Thyroid gland (tissue), 7 donors: ENCODE data around the genes ADAP2, COPRS, PSMD11 and MYO1D.

GRCh38 chr17:30921464-30922186 lies at the start of gene ADAP2:
Gene ADAP2, plus strand, starts transcription at chr17:30921945.
- PRO-cap, 2 experiments: peak in 1 of 2 experiments; most common plus-strand start chr17:30921955 (in 1); most common minus-strand start chr17:30921771 (in 1)
- RAMPAGE, long total RNA, 5 experiments: start-site peak on the plus strand in 2 of 5 experiments, at chr17:30921943-30921982 at its widest, 12 to 32 reads per replicate

DNA sequence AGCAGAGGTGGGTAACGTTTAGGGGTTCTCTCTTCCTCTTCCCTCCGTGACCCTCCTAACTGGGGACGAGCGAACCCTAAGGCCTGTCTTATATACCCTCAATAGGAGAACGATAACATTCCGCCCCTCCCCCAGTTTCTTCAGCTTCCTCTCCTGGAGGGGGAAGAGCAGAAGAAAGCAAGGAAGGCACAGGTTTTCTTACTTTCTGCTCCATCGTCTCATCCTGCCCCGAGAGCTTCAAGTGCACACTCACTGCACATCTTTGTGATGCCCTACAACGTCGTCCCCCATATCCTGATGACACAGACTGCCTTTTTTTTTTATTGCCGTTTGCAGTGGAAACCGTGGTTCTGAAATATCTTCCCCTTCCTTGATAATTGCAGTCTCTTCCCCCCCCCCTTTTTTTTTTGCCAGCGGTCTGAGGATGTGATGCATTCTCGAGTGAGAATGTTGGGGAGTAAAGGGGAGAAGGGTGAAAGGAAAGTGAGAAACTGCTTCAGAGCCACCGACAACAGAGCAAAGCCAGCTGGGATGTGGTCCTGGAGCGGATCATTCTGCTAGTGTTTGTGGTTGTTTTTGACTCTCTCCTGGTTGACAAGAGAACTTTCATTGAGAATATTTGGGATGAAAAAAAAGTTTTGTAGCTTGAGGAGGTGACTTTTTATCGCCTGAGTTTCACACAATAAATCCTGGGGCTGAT lies 1.1 kb downstream of the NF1 start:
- PRO-cap, 2 experiments: no peak in any of the 2 experiments
- RAMPAGE, long total RNA, 5 experiments: no peak in any of the 5 experiments

DNA sequence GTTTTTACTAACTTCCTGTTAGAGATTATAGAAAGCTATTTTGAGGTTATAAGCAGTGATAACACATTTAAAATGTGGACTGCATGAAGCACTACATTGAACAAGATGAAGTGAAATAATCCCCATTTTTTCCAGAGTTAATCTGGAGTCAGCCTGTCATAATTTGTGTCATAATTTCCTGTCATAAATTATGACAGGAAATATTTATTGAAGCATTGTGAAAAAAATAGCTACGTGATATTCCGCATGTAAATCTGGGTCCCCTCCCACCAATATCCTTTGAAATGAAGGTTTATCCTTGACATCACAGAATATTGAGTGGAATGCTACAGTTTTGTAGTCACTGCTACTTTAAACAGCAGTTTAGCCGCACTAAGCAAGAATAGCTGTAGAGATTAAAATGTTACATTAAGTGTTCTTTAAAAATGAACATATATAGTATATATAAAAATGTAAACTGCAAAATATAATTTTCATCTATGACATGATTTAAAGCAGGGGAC lies 40.0 kb downstream of the OMG start:
- PRO-cap, 2 experiments: no peak in any of the 2 experiments
- RAMPAGE, long total RNA, 5 experiments: no peak in any of the 5 experiments

- PRO-cap, 2 experiments: no peak in any of the 2 experiments
- RAMPAGE, long total RNA, 5 experiments: no peak in any of the 5 experiments
Measured at GRCh38 chr17:31310202-31310873, 3.5 kb downstream of the EVI2B start.

DNA sequence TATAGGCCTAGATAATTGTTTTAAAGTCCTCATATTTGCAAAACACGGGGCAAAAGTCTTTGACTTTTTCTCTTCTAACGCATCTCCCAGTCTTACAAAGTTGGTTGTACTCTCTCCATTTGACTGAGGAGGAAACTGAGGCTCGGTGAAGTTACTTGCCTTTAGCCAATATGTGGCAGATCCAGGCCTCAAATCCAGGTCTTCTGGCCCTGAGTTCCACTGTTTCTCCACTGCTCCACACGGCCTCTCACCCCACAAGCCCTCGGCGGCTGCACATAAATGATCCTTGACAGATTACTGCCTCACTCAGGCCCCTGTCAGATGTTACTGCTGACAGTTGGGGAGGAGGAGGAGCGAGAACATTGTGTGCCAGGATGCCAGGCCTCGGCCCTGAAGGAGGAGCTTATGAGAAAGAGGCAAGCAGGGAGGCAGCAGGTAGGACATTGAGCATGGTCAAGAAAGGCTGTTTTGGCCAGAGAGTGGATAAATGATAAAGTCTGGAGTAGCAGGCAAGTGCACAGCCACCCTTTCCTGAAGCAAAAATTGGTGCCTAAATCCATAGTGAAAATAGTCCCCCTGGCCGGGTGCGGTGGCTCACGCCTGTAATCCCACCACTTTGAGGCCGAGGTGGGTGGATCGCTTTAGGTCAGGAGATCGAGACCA lies 88.6 kb downstream of the RAB11FIP4 start:
- PRO-cap, 2 experiments: no peak in any of the 2 experiments
- RAMPAGE, long total RNA, 5 experiments: no peak in any of the 5 experiments

DNA sequence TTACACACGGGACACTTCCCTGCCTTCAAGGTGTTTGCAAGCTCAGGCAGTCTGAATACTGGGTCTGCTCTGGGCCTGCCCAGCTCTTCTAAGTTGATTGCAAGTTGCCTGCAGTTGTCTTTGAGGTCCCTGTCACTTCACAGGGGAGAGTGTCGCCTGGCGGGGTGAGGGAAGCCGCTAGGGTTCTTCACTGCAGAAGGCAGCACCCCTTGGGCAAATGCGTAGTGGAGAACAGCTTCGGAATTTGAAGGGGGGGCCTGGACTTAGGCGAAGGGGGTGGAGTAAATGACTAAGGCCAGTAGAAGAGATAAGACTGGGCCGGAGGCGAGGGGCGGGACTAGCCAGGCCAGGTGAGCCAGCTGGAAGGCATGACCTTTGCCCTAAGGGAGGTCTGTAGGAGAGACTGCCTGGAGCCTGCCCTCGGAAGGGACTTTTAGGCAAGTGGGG lies 98.1 kb downstream of the RAB11FIP4 start:
- PRO-cap, 2 experiments: no peak in any of the 2 experiments
- RAMPAGE, long total RNA, 5 experiments: no peak in any of the 5 experiments

DNA sequence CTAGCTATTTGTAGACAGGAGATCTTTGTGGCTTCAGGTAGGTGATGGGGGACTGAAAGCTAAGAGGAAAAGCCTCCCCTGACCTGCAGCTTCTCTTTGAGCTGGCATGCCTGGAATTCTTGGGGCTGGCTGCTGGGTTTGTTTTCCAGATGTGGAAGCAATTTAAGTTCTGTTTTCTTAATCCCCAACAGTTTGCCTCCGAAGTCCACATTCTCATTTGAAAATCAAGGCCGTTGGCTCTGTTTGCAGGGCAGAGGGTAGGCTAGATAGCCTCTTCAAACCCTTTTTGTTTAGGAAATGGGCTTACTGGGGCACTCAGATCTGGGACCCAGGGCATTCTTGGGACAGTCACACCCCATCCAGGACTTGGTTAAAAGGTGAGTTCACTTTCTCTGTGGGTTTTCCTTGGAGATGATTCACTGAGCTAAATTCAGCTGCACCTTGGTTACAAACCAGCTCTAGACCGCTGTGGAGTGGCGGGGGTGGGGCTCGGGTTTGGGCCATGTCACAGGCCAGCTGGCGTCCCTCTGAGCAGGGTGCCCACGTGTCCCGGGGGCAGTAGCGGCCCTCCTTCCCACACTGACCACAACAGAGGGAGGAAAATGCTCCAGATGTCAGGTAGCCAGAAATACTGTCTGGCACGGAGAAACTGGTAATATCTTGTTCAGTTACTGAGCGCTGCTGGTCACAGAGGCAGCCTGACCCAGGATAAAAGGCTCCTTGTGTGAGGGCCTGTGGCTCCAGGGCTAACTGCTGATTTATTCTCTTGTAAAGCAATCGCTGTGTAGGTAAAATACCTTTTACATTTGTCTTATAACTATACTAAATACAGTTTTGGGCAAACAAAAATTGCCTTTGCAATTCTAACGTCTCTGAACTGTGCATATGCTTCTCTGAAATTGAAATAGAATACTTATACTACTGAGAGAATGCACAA lies 108.6 kb downstream of the RAB11FIP4 start:
- PRO-cap, 2 experiments: peak in 2 of 2 experiments; most common plus-strand start position 625 of the sequence (in 1); most common minus-strand start position 372 of the sequence (in 1)
- RAMPAGE, long total RNA, 5 experiments: no peak in any of the 5 experiments

GRCh38 chr17:31559460-31560568 lies 168.3 kb downstream of the RAB11FIP4 start:
- PRO-cap, 2 experiments: peak in 2 of 2 experiments; most common plus-strand start chr17:31560277 (in 2); most common minus-strand start chr17:31560222 (in 2)
- RAMPAGE, long total RNA, 5 experiments: no peak in any of the 5 experiments

GRCh38 chr17:31580233-31581557 lies 189.2 kb downstream of the RAB11FIP4 start:
- PRO-cap, 2 experiments: peak in 2 of 2 experiments; most common plus-strand start chr17:31580844 (in 1); most common minus-strand start chr17:31581130 (in 1)
- RAMPAGE, long total RNA, 5 experiments: no peak in any of the 5 experiments

DNA sequence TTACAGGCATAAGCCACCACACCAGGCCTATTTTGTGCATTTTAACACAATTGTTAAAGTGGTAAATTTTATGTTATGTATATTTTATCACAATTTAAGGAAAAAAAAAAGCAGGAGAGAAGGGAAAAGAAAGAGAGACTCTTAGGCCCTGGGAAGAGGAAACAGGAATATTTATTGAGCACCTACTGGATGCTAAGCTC lies 106.9 kb downstream of the COPRS start:
- PRO-cap, 2 experiments: no peak in any of the 2 experiments
- RAMPAGE, long total RNA, 5 experiments: no peak in any of the 5 experiments

DNA sequence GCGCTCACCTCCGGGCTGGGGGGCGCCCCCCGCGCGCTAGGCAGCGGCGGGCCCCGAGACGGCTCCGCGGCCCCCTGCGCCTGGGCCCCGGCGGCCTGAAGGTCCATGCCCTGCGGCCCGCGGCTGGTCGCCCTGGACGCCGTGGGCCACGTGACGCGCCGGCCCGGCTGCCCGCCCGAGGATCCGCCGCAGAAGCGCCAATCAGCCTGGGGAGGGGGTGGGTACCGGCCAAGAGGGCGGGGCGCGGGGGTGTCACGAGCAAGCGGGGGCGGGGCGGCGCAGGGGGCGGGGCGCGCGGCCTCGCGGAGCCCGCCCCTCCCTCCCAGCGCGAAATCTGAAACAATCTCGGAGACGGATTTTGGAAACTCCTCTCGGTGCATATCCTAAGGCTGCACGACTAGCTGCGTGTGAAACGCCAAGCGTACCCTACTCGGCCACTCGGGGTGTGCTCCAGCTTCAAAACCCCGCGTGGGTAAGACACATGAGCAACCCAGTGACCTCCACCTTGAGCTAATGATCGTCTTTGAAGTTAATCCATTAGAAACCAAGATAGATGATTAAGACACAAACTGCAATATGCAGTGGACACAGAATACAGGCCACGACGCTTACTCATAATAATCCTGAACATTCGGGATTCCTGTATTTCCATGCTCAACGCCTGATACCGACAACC lies at the start of gene COPRS:
Gene COPRS (minus strand): TSS at position 152 of the 676 bp plus-strand sequence.
- PRO-cap, 2 experiments: peak in 2 of 2 experiments; most common minus-strand start position 152 of the sequence (in 2)
- RAMPAGE, long total RNA, 5 experiments: start-site peak on the minus strand in 1 of 5 experiments, centred at position 57 of the sequence, 9 reads per replicate

DNA sequence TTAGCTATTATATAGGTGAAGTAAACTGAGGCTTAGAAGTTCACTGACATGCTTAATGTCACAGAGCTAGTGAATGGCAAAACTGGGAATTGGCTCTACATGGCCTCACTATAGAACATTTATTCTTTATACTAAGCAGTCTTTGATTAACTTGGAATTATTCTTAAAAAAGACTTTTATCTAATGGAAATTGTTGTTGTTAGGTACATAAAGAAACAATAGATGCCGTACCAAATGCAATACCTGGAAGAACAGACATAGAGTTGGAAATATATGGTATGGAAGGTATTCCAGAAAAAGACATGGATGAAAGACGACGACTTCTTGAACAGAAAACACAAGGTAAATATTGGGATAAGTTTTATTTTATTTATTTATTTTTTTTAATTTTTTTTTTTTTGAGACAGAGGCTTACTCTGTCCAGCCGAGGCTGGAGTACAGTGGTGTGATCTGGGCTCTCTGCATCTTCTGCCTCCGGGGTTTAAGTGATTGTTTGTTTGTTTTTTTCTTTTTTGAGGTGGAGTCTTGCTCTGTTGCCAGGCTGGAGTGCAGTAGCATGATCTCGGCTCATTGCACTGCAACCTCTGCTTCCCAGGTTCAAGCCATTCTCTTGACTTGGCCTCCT lies 8.5 kb downstream of the ZNF207 start:
- PRO-cap, 2 experiments: no peak in any of the 2 experiments
- RAMPAGE, long total RNA, 5 experiments: no peak in any of the 5 experiments

DNA sequence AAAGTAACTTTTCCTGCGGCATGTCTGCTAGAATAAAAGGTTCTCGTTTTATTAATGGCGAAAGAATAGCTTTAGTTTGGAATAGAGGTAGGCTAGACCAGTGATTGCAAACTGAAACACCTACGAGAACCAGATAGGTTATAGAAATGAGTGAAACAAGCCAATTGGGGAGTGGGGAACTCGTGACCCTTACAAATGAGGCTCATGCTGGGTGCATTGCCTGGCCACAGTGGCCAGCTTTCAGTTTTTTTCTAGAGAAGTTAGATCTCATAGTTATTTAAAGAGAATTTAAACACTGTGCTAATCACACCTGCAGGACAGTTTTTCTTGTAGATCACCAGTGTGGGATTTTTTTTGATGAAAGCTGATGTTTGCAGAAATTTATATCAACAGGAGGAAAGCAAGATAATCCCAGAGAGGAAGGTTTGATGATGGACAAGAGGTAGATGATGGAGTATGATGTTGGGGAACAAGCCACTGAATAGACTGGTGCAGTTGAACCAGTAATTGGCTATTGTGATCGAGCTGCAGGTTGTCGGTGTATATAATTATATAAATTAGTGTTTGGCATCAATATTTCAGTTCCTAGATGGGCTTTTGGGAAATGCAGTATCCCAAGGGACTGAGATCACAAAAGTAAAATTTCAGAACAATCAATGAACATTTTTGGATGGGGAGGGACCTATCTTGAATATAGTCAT lies 36.5 kb downstream of the ZNF207 start:
- PRO-cap, 2 experiments: no peak in any of the 2 experiments
- RAMPAGE, long total RNA, 5 experiments: no peak in any of the 5 experiments

GRCh38 chr17:32443932-32444875 lies at the start of gene PSMD11:
Gene PSMD11, plus strand, starts transcription at chr17:32444510.
- PRO-cap, 2 experiments: peak in 2 of 2 experiments; most common plus-strand start chr17:32444488 (in 1); most common minus-strand start chr17:32444721 (in 1)
- RAMPAGE, long total RNA, 5 experiments: start-site peak on the plus strand in 5 of 5 experiments, at chr17:32444467-32444518 at its widest, 45 to 736 reads per replicate

GRCh38 chr17:32485765-32486361 lies 930 bp upstream of the CDK5R1 start:
- PRO-cap, 2 experiments: peak in 1 of 2 experiments; most common plus-strand start chr17:32486156 (in 1)
- RAMPAGE, long total RNA, 5 experiments: no peak in any of the 5 experiments

DNA sequence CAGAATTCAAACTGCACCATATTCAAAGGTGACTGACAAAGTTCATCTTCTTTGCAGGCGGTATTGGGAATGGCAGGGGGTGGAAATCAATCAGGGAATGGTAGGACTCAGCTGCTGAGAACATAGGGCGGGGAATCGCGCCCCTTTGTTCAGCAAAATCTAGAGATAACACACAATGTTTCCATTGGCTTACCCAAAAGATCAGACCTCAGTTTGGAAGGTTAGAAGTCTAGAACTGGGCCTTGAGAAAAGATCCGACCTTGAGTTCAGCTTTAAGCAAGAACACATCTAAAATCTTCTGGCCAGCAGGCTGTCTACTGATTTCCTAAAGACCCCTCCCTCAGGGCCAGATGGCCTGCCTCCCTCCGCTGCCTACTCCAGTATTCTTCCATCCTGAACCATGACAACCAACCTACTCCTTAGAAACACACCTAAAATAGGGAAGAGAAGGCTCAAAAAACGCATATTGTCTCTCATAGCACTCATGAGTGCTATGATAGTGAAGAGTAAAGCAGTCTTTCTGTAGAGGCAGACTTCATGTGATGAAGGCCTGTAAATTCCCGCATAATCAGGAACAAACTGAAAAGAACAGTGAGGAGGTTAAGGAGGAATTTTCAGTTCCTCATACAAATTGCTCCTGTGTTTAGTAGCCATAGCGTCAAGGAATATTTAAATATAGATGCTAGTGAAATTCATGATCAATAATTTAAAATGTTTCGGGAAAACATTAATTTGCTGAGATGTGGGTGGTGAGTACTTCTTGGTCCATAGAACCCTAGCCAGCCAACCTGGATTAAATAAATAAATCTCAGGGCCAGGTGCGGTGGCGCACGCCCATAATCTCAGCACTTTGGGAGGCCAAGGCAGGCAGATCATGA lies 34.3 kb downstream of the CDK5R1 start:
- PRO-cap, 2 experiments: no peak in any of the 2 experiments
- RAMPAGE, long total RNA, 5 experiments: no peak in any of the 5 experiments

DNA sequence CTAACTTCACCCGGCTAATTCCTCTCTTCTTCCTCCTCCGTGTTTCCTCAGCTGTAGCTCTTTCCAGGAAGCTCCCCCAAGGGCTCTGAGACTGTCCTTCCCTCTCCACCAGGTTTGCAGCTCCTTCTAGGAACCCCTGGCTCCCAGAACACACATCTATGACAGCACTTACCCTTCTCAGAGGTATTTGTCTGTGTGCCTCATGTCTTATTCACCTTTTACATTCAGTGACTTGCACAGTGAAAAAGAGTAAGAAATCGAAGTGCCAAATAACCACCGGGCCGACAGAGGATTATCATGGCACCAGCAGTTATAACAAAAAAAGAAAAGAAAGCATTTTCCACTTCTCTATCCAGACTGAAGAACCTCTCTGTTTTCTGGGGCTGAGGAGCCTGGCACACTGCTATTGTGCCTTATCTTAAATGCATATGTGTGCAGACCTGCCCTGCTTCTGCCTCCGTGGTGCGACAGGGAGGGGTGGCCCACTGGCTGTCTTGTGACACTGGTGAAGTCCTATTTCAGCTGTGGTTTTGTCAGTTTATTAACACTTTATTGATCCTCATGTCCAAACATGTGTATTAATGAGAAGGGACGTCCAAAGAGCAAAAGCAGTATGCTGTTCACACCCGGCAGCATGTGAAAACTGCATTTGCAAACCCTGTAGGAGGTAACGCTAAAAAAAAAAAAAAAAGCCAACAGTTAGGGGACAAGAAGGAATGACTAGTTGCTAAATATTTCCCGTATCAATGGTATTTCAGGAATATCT lies 55.3 kb downstream of the CDK5R1 start:
- PRO-cap, 2 experiments: no peak in any of the 2 experiments
- RAMPAGE, long total RNA, 5 experiments: no peak in any of the 5 experiments

DNA sequence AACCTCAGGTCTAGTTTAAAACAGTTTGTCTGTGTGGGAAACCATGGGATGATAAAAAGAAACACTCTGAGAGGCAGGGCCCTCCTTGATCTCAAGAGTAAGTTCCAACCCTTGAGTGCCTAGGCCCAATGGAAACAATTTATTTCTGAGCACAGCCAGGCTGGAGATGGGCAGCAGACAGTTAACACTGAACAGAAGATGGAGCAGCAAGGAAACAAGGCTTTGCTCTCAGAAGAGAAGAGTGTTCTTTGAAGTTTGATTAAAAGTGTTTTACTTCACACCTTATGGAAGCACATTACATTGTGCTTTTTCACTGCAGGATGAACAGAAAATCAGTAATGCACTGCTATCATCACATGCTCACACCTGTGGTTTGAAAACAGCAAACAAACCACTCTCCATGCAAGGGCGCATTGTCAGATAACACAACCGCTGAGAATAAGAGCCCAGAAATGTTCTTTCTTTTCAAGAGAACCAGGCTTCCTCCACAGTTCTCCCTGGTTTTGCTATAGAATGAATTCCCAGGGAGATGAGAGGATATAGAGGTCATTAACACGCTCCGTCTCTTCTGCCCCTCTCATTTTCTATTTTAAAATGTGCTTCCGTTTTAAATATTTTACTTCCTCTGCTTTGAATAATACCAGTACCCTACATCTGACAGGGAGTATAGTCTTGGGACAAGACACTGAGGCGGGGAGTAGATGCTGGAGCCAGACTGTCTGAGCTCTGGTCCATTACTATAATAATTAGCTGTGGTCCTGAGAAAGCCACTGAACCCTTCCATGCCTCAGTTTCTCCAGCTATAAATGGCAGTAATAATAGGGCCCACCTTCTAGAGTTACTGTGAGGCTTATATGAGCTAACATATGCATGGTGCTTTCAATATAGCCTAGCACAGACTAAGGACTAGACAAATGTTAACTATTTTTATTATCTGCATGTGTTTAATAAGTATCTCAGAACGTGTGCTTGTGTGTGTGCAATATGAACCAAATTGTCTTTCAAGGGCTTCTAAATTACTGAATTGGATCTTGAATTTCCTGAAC lies 71.6 kb downstream of the CDK5R1 start:
- PRO-cap, 2 experiments: no peak in any of the 2 experiments
- RAMPAGE, long total RNA, 5 experiments: no peak in any of the 5 experiments

- PRO-cap, 2 experiments: no peak in any of the 2 experiments
- RAMPAGE, long total RNA, 5 experiments: no peak in any of the 5 experiments
Measured at GRCh38 chr17:32792078-32792699, 84.7 kb downstream of the MYO1D start.

DNA sequence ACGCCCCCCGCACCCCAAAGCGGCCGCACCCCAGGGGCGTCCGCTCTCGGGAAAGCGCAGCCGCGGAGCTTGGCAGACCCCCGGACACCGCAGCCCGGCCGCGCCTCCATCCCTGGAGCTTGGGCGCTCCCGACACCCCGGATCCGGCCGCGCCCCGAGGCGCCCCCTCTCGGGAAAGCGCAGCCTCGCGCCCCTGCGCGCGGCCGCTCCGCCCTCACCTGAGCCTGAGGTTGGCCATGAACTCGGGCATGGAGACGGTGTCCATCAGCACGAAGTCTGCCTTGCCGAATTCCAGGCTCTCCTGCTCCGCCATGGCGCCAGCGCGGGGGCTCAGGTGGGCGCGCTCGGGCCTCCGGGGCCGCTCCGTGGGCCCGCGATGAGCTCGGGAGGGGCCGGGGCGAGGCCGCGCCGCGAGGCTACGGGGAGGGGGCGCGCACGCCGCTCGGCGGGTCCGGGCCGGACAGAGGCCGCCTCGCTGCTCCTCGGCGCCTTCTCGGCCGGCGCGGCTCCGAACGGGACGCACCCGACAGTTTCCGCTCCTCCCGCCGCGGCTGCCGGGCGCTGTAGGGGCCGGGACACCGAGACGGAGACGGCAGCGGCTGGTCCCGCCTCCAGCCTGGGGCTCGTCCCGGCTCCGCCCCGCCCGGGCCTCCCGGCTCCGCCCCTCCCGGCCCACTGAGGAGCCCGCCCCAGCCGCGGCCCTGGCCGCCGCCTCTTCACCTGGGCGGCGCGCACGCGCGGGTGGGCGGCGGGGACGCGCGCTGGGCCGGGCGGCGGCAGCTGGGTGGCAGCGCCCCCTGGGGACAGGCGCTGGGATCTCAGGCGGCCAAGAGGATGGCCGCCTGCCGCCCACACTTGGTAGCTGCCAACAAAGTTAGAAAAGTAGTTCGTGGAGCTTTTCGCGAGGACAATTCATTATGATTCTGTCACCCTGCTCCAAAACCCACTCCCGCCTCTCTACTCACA lies at the start of gene MYO1D:
Gene MYO1D (minus strand): TSS at position 565 of the 966 bp plus-strand sequence.
- PRO-cap, 2 experiments: peak in 2 of 2 experiments; most common plus-strand start position 221 of the sequence (in 2); most common minus-strand start position 131 of the sequence (in 1)
- RAMPAGE, long total RNA, 5 experiments: start-site peak on the plus strand in 2 of 5 experiments, centred at positions 207 to 213 of the sequence, 6 to 13 reads per replicate